Pulmonary artery (tissue), 1 donor: Measurements from ENCODE around the genes PNISR and CCNC.

DNA sequence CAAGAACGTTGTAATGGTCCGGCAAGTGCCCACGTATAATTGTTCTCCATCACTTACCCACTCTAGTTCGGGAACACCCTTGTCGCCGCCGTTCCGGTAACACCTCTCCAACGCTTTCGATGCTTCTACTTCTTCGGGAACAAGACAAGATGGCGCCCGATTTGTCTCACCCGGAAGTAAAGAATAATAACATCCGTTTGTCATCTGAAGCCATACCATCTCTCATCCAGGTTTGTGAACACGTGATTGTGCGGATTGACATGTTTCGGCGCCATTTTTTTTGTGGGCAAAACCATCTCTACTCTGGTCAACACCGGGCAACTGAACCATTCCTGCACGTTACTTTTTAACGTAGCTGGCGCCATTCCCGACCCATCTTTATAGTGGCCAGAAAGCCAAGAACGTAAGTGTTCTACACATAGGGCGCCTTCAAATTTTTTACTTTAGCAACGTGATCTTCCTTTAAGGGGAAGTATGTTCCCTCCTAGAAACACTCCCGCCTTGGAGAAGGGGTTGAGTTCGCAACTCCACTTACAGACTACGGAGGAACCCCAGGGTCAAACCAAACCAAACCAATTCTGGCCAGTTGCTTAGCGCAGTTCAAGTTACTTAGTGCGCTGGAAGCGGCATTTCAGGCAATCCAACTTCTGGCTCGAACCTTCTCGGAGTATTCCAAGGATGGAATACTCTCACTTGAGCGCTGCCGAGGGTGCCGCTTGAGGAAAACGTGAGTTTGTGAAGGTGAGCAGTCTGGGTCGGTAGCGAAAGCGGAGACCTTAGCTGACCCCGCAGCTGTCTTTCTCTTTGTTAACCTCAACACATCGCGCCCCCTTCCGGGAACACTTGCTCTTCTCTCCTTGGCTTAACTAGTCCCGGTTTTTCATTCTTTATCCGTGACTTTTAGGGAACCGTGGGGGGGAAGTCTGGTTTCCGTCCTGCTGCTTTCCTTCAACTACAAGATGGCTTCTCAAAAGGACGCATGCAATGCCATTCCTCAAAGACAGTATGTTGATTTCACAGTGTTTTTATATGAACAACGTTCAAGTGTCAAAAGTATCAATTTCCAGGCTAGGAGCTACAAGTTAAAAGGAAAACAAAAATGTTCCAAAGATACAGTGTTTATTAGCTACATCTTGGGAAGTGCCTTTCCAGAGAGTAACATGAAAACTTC lies at the start of gene PNISR:
Gene PNISR, minus strand, starts transcription at position 151 of the 1,171 bp plus-strand sequence.
- PRO-cap = bidirectional peak, plus-strand start at position 337 of the sequence, minus-strand start at position 118 of the sequence; bidirectional peak, plus-strand start at position 536 of the sequence, minus-strand start at position 503 of the sequence

- PRO-cap = no peak
These were observed 23.1 kb upstream of the PNISR start for GRCh38 chr6:99448128-99448742.

DNA sequence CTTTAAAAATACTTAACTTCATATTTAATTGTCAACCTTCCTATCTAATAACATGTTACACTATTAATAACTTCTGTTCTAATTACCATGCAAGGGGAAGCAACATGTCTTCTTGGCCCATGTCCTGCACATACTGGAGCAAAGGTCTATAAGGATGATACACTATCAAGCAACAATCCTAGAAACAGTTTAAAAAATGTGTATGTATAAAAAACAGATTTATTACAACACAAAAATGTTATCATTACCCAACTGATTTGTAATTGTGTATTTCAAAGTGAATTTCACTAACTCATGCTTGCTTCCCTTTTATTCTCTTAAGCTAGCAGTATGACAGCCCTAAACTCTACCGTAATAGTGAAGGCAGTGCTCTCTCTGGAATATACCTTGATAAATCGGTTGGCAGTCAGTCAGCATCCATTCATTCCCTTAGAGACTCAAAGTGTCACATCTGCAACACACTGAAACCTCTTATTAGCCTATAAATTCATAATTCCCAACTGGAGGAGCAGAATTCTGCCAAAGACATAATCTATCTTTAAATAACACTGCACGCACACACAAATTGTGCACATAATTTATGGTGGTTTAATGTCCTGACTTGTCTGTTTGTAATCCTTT lies 18.2 kb downstream of the CCNC start:
- PRO-cap = no peak

DNA sequence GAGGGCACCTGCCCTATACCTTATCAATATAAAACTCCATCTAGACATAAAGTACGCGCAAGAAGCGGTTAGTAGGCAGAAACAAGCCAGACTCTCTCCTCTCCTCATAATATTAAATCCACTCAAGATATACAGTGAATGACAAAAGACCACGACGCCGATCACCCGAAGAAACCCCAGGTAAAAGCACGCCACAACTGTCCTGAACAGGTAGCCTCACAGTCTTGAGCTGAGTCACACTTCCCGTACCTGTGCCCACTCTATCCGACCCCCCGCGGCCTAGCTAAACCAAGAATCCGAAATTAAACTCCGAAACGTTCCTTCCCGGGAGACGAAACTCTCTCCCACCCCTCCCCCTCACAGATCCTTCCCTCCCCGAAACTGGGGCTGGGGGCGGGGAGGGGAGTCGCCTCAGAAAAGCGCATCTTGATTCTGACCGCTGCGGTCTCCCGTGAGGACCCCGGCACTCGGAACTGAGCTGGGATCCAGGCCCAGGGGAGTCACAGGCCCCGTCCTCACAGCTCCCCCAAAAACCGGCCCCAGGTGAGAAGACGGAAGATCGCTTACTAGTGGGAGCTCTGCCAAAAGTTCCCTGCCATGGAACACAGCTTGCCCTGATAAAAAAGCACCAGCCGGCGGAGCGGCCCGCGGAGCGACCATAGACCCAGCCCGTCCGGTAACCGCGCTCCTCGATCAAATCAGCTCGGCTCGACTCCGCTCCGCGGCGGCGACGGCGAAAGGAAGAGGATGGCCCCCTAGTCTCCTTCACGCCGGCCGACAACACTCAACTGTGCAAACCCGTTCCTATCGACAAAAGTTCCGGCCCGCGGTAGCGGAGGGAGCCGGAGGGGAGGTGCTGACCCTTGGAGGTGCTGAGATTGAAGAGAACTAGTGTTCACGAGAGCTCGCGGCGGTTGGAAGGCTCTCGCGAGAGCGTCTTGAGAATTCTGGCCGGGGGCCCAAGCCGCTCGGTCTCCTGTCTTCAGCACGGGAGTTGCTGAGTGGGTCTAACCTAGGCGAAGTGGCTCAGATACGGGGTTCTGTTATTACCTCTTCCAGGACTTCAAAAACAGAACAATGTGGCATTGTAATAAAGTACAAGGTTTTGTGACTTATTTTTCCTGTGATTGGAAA lies at the start of gene CCNC:
Gene CCNC, minus strand, starts transcription at position 732 of the 1,134 bp plus-strand sequence.
- PRO-cap = bidirectional peak, plus-strand start at position 990 of the sequence, minus-strand start at position 732 of the sequence

DNA sequence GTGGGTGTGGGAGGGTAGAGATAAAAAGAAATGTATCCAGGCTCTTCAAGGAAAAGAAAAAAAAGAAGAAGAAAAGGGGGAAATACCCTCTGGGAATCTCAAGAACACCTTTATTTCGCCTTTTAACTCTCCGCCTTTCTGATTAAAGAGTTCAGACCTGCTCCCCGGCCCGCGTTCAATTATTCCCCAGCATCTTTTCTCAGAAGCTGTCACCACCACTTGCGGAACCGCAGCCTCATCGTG lies 4.3 kb upstream of the PRDM13 start:
- PRO-cap = no peak

- PRO-cap = no peak
These were observed 7.1 kb downstream of the PRDM13 start for GRCh38 chr6:99613369-99614512.

DNA sequence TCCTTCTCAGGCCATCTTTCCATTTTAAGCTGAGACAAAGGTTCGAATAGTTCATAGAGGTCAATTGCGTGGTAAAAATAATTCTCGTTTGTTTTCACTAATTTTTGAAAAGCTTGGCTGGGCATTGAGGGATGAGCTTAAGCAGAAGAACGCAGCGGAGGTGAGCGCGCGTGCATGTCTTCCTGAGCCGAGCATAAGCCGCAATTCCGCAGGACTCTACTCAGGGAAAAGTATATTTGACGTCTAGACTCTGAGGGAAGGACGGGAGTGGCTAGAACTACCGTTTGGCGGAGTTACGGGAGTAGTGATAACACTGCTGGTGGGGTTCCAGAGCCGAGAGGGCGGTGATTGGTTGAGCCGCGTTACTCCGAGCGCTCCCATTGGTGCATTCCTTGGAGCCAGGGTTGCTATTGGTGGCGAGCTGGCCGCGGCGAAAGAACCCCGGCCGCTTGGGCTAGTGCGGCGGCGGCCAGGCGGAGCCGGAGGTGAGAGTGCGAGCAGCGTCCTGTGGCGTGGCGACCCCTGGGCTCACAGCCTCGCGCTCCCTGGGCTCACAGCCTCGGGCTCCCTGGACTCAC lies 11.8 kb downstream of the PRDM13 start:
- PRO-cap = no peak

DNA sequence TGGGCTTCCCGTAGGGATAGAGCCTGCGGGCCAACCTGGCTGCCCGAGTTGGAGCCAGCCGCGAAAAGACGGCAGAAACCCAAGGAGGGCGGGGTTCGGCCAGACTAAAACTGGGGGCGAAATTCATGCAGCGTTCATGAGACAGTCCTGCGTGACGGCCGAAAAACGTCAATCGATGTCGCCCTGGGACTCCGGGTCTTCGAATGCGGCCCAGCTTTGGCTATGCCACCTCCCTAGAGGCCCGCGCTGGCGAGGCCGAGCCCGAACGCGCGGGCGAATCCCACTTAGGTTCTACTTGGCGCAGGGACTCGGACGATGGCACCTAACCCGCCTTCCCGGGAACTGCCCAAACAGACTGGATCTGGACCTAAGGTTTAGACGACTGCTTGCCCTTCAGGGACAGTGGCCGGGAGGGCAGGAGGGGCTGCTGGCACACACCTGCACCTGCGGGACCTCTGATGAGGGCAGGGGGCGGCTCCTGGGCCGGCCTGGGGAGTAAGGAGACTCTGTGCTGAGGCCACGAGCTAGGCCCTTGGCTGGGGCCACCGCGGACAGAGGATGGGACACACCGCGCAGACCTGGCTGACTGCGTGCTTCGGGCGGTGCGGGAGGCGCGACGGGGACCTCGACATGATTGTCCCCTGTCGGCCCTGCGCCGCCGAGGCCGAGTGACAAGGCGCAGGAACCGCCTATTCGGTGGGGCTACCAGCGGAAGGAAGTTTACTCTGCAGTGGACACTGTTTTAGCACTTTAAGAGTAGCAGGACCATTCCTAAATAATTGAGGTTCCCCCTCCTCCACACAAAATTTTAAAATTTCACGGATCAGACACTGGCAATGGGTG lies 6.4 kb downstream of the SIM1 start:
- PRO-cap = no peak

- PRO-cap = no peak
These were observed 17.9 kb upstream of the SIM1 start for GRCh38 chr6:100482555-100483163.

GRCh38 chr6:101401796-101402445 lies 8.4 kb downstream of the GRIK2 start:
- PRO-cap = no peak

DNA sequence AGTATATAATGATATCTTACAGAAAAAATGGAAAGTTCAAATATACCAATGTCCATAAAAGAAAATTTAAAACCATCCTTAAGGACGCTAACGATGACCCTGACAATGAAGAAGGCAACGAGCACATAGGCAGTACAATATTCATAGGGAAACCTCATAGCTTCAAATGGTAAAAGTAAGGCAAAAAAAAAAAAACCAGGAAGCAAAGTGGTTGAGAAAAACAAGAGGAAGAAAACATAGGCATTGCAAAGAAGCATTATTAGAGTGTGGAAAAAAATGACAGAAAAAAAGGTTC lies 409.4 kb downstream of the HACE1 start:
- PRO-cap = no peak

- PRO-cap = no peak
These were observed 370.4 kb downstream of the HACE1 start for GRCh38 chr6:104489317-104489650.

DNA sequence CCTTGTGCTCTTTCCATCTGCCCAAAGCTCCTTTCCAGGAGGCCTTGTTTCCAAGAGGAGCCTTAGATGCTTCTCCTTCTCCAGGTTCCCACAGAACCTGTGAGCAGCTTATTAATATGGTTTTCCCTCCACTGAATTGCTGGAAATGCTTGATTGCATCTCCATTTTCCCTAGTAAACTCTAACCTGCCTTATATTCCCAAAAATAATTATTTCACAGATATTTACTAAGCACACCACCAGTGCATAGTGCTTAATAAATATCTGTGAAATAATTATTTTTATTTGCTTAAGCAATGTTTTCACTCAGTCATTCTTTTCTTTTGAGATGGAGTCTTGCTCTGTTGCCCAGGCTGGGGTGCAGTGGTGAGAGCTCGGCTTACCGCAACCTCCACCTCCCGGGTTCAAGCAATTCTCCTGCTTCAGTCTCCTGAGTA lies 95.6 kb downstream of the PREP start:
- PRO-cap = no peak

GRCh38 chr6:105759850-105760470 lies 326.2 kb upstream of the PRDM1 start:
- PRO-cap = no peak

- PRO-cap = no peak
These were observed 1.9 kb downstream of the PRDM1 start for GRCh38 chr6:106087968-106088470.

- PRO-cap = no peak
These were observed 81.8 kb downstream of the PRDM1 start for GRCh38 chr6:106167803-106168502.

DNA sequence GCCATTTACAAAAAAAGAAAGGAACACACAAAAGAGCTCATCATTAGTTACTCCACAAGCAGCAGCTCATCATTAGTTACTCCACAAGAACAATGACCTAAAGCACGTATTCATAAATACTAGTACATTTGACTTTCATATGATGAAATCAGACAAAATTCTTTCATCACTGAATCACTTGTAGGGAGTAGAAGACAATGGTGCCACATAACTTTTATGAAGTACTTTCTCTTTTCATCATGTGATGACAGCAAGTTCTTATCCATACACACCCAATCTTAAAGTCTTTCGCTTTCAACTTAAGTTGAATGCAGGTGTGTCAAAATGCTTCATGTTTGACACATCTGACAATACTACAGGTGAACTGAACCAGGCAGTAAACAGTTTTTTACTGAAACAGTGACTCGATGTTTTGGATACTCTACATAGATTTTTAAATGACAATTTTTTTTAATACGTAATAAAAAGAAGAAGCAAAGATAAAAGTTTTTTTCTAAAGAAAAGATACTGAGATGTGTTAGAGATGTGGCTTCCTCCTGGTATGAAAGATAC lies 109.0 kb downstream of the PRDM1 start:
- PRO-cap = no peak

DNA sequence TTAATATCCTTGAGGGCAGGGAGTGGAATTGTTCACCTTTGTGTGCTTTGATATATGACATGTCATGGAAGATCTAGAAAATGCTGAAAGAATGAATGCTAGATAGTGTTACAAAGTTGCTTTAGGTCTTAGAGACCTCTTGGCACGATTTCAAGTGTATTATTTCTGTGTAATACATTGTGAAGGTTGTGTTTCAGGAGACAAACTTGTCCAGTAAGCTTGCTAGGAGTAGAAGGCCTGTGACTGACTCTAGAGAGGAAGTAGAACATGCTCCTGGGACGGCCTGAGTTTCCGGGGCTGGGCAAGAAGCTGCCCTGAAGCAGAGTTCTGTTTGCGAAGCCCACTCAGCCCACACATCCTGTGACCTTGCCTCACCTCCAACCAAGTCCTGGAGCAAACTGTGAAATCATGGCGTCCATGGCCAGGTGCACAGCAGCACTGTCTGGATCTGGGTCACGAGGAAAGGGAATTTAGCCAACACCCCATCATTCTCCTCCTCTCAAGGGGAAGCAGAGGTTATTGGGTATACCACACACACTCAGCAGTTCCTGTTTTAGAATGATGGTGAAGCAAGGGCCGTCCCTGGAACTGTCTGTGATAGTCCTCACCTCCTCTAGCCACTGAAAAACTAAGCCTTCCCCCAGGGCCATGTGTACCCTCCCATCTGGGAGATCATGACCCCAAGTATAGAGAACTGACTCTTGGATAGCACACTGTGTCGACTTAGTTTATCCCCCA lies 87.4 kb downstream of the CRYBG1 start:
- PRO-cap = no peak

DNA sequence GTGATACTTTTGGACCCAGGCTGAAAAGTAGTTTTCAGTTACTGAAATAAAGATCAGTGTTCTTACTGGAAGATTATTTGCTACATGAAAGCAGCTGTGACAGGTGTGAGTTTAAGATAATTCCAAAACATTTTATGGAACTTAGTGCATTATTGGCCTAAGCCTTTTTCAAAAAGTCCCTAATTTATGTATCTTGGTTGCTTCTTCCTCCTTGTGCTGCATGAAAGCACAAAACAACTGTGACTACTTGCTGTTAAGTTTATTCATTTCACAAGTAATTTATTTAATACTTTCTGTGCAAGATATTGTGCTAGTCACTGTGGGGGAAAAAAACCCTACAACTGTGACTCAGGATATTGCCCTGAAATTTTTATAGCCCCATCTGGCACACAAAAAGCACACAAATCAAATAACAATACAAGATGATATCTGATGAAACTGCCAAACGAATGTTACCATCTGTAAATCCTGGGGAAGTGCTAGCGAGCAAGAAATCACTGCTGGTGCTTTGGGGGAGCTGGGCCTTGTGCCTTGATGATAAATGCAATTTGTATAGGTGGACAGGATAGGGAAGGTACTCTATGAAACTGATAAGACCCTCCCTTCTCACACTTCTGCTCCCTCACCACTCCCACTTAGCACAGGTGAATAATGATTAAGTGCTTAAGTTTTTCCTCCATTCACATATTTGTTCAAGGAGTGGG lies 115.5 kb downstream of the RTN4IP1 start:
- PRO-cap = no peak

- PRO-cap = no peak
These were observed 112.8 kb downstream of the RTN4IP1 start for GRCh38 chr6:106516524-106516904.